Right lobe of liver (tissue), 4 donors: Measurements from ENCODE around the gene NRP2.

- PRO-cap, 4 experiments, result no peak in any of the 4 experiments
- RAMPAGE, long total RNA, 2 experiments, result no peak in any of the 2 experiments
Measured at GRCh38 chr2:205650218-205650763, 32.0 kb upstream of the NRP2 start.

- PRO-cap, 4 experiments, result peak in 4 of 4 experiments; most common plus-strand start chr2:205682501 (in 4); most common minus-strand start chr2:205682355 (in 4)
- RAMPAGE, long total RNA, 2 experiments, result start-site peak on the plus strand in 2 of 2 experiments, at chr2:205682448-205682502 at its widest, 29 to 44 reads per replicate
Measured at GRCh38 chr2:205682111-205683360, at the start of gene NRP2. NRP2 (plus strand) TSS chr2:205682501.

- PRO-cap, 4 experiments, result no peak in any of the 4 experiments
- RAMPAGE, long total RNA, 2 experiments, result no peak in any of the 2 experiments
Measured at GRCh38 chr2:205732256-205732803, 50.0 kb downstream of the NRP2 start.

- PRO-cap, 4 experiments, result no peak in any of the 4 experiments
- RAMPAGE, long total RNA, 2 experiments, result no peak in any of the 2 experiments
Measured at GRCh38 chr2:205733479-205734083, 51.3 kb downstream of the NRP2 start.

GRCh38 chr2:205744276-205744811, 62.0 kb downstream of the NRP2 start:
- PRO-cap, 4 experiments, result no peak in any of the 4 experiments
- RAMPAGE, long total RNA, 2 experiments, result no peak in any of the 2 experiments

DNA sequence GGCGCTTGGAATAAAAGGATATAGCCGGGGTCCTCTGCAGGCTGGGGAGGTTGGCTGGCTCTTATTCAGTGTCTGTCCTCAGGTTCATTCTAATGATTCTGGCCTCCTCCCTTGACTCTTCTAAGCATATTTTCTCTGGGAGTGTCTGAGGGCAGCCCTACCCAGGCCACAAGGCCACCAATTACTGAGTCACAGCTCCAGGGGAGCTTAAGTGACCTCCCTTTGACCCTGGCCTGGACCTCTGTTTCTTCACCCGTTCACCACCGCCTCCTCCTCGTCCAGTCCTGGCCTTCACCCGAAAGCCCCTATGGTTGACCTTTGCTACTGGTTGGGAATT, 72.5 kb downstream of the NRP2 start:
- PRO-cap, 4 experiments, result no peak in any of the 4 experiments
- RAMPAGE, long total RNA, 2 experiments, result no peak in any of the 2 experiments

DNA sequence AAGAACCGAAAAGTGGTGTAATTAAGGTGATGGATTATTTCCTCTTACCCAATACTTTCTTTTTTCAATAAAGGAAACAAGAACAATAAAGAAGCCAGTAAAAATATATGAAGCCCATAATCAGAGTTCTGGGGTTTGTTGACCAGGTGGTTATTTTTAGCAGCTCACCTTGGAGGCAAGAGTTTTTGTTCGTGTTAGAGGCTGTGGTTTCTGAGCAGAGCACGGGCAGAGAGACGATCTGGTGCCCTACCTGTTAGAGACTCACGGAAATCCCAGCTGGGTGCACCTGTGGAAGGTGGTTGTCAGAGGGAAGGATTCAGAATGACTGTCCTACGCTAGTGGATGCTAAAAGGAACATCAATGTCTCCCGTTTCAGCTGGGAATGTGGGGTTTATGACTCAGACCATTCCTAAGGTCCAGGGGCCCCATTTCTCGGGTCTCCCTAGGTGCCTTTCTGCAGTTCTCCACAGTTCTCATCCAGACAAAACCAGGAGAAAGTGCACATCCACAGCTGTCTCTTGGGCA, 87.6 kb downstream of the NRP2 start:
- PRO-cap, 4 experiments, result no peak in any of the 4 experiments
- RAMPAGE, long total RNA, 2 experiments, result no peak in any of the 2 experiments

- PRO-cap, 4 experiments, result no peak in any of the 4 experiments
- RAMPAGE, long total RNA, 2 experiments, result no peak in any of the 2 experiments
Measured at GRCh38 chr2:205777143-205777602, 94.9 kb downstream of the NRP2 start.

DNA sequence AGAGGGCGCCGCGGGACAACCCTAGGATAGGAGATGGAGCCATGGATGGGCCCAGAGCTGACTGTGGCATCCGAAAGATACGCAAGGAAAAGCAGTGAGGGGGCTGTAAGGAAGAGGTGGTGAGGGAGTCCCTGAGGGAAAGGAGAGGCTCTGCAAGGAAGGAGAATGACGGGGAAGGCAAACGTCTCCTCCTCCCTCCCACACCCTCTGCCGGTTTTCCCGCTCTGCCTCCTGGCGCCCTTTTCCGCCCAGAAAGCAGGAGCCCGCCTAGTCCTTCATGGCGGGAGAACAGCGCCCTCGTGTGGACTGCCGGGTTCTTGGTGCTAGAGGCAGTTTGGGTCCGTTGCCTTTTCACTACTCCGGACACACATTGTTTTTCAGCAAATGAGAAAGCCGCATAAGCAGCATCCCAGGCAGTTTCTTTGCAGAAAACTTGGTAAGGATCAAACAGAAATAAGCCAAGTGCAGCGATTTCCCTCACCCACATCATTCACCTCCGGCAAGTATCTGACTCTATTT, 200.4 kb downstream of the INO80D start:
- PRO-cap, 4 experiments, result no peak in any of the 4 experiments
- RAMPAGE, long total RNA, 2 experiments, result no peak in any of the 2 experiments

DNA sequence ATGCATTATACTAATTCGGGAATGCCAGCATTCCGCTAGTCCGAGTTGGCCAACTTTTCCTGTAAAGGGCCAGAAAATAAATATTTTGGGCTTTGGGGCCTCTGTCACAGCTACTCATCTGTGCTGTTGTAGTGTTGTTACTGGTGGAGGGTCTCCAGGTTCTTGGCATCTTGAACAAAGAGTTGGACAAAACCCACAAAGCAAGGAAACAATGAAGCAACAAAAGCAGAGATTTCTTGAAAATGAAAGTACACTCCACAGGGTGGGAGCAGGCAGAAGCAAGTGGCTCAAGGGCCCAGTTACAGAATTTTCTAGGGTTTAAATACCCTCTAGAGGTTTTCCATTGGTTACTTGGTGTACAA, 154.9 kb downstream of the INO80D start:
- PRO-cap, 4 experiments, result no peak in any of the 4 experiments
- RAMPAGE, long total RNA, 2 experiments, result no peak in any of the 2 experiments

- PRO-cap, 4 experiments, result peak in 4 of 4 experiments; most common plus-strand start chr2:206085071 (in 2); most common minus-strand start chr2:206085235 (in 4)
- RAMPAGE, long total RNA, 2 experiments, result start-site peak on the minus strand in 2 of 2 experiments, at chr2:206085152-206085499 at its widest, 5 to 25 reads per replicate
Measured at GRCh38 chr2:206084775-206085706, 933 bp downstream of the INO80D start.

DNA sequence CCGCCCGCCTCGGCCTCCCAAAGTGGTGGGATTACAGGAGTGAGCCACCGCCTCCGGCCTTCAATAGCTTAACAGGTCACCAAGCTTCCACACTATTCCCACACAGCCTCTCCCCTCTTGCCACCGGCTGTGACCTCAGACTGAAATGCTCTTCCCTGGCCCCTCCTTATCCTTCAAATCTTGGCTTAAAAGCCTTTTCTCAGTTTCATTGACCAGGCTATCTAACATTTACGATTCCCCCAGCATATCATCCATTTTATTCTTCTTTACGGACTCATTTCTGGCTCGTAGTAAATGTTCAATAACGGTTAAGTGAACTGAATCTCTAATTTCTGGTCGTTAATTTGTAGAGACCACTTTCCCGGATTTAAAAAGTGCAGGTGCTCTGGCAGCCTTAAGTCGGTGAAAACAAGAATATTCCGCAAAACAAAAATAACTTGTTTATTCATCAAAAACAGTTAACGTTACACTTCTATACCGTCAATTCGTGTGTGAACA, 992 bp downstream of the NDUFS1 start:
- PRO-cap, 4 experiments, result no peak in any of the 4 experiments
- RAMPAGE, long total RNA, 2 experiments, result no peak in any of the 2 experiments

GRCh38 chr2:206460063-206460290, 16.6 kb downstream of the ADAM23 start:
- PRO-cap, 4 experiments, result peak in 4 of 4 experiments; most common plus-strand start chr2:206460178 (in 4)
- RAMPAGE, long total RNA, 2 experiments, result no peak in any of the 2 experiments

GRCh38 chr2:207082540-207083101, 83.1 kb downstream of the KLF7 start:
- PRO-cap, 4 experiments, result no peak in any of the 4 experiments
- RAMPAGE, long total RNA, 2 experiments, result no peak in any of the 2 experiments

GRCh38 chr2:207135052-207135813, 30.5 kb downstream of the KLF7 start:
- PRO-cap, 4 experiments, result no peak in any of the 4 experiments
- RAMPAGE, long total RNA, 2 experiments, result no peak in any of the 2 experiments

GRCh38 chr2:207136333-207137161, 29.2 kb downstream of the KLF7 start:
- PRO-cap, 4 experiments, result no peak in any of the 4 experiments
- RAMPAGE, long total RNA, 2 experiments, result no peak in any of the 2 experiments

- PRO-cap, 4 experiments, result no peak in any of the 4 experiments
- RAMPAGE, long total RNA, 2 experiments, result no peak in any of the 2 experiments
Measured at GRCh38 chr2:207226874-207228064, 61.5 kb upstream of the KLF7 start.

GRCh38 chr2:207329077-207329436, 163.3 kb upstream of the KLF7 start:
- PRO-cap, 4 experiments, result no peak in any of the 4 experiments
- RAMPAGE, long total RNA, 2 experiments, result no peak in any of the 2 experiments

GRCh38 chr2:207505741-207505996, 24.1 kb upstream of the CREB1 start:
- PRO-cap, 4 experiments, result no peak in any of the 4 experiments
- RAMPAGE, long total RNA, 2 experiments, result no peak in any of the 2 experiments

GRCh38 chr2:207616708-207617748, 8.2 kb downstream of the METTL21A start:
- PRO-cap, 4 experiments, result no peak in any of the 4 experiments
- RAMPAGE, long total RNA, 2 experiments, result no peak in any of the 2 experiments